Parietal lobe (tissue), 2 donors: ENCODE results near the gene TCIRG1.

- RAMPAGE, long total RNA = no peak
These were observed 21.5 kb downstream of the POLD4 start for GRCh38 chr11:67331635-67332391.

DNA sequence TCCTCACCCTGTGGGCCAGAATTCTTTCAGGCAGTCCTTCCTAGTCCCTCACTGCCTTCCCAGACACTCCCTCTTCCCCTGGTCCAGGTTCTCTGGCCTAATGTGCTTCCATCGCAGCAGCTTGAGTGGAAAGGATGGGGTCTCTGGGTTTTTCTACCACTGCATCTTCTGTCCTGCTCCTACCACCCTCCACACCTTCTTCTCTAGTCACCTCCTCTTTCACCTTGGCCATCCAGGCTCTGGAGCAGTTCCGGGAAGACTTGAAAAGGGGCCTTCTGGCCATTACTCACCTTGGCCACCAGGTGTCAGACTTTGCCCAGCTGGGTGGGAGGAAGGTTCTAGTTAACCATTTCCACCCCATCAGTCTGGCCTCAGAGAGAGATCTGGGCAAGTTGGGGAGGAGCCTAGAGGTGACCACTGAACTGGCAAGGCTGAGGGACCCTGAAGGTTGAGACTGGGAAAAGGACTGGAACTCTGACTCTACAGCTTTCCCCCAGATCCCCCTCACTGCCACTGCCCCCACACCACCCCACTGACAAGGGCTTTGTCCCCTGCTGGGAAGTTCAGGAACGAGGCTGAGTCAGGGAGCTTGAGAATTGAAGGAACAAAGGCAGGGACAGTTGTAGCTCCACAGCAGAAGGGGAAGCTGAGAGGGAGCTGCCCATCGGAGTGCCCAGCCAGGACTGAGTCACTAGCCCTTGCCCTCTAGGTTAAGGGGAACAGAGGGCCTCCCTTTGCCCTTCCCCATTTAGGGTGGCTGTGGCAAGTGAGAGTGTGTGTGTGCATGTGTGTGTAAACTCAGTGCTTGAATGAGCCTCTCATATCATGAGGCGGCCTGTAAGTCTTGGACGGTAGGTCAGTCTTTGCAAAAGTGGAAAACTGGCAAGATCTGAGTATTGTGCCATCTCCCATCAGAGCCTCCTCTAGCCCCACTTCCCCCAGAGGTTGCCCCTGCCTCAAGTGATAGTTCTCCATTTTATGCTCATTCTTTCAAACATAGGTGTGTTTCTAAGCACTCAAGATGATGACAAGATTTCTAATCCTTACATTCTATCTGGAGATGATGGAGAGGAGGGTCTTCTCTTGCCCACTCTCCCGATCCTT lies 3.7 kb upstream of the POLD4 start:
- RAMPAGE, long total RNA = no peak

GRCh38 chr11:67431115-67431775 lies 3.0 kb downstream of the RPS6KB2 start:
- RAMPAGE, long total RNA = no peak

GRCh38 chr11:67440421-67441569 lies 2.5 kb downstream of the CORO1B start:
- RAMPAGE, long total RNA = no peak

GRCh38 chr11:67502161-67502463 lies 3.1 kb downstream of the PITPNM1 start:
- RAMPAGE, long total RNA = no peak

DNA sequence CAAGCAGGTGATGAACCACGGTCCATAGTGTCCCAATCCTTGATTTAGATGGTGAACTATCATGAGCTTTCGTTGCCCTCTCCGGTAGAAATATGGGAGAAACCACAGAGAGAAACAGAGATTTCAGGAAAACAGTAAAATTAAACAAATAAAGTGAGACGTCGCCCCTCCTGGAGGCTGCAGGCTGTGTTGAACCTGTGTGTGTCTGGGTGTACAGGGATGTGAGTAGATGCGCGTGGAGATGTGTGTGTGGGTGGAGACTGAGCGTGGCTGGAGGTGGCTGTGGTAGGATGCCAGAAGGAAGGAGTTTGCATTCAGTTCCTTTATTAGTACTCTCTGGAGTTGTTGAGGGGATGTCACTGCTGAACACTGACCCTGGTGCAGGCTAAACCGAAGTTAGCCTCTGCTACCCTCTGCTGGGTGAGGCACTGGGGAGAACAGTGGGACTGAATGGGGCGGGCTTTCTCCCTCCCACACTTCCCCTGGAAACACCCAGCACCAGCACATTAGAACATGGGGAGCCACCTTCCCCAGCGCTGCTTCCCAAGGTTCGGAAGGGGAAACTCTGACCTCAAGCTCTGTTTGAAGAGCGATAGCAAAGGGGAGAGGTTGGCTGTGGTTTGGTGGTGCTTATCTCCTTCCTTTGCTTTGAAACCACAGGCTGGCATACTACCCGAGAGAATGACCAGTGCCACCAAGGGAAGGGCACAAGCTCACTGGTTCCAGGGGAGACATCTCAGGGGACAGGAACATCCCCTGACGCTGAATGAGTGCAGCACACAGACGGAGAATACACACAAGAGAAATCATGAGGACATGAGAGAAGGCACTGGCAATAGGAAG lies 4.2 kb upstream of the GSTP1 start:
- RAMPAGE, long total RNA = no peak

DNA sequence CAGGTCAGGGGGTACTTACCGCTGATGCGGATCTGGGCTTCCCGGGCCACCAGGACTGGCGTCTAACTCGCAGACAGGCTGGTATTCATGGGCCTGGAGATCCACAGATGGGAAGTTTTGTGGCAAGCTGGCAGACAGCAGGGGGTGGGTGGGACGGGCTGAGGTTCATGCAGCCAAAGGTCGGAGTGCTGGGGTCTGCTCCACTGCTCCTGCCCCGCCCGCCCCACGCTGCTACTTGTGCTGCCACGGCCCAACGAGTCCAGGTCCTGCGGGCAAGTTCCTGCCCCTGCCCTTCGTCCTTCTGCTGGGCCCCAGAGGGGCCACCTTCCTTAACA lies 3.1 kb downstream of the ACY3 start:
- RAMPAGE, long total RNA = no peak

GRCh38 chr11:67991683-67992080 lies 12.2 kb downstream of the UNC93B1 start:
- RAMPAGE, long total RNA = no peak

DNA sequence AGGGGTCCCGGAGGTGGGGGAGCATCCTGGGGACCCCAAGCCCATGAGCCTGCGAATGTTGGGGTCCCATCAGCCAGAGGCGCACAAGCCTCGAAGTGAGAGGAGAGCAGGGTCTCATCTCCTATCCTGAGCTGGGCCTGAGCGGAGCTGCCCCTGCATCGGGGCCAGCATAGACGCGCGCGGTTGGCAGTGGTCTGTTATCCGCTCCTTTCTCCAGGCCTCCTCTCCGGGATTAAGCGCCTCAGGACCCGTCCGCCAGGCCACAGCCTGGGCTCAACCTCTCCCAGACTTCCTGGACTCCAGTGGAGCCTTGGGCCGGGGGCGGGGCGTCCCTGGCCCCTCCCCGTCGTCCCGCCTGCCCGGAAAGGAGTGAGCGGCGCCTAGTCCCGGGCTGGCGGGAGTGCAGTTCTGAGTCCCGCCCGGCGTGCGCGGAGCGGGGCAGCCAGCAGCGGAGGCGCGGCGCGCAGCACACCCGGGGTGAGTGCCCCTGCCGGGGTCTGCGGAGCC lies at the start of gene TCIRG1:
Gene TCIRG1 (plus strand): TSS at position 383 of the 507 bp plus-strand sequence.
- RAMPAGE, long total RNA = no peak

DNA sequence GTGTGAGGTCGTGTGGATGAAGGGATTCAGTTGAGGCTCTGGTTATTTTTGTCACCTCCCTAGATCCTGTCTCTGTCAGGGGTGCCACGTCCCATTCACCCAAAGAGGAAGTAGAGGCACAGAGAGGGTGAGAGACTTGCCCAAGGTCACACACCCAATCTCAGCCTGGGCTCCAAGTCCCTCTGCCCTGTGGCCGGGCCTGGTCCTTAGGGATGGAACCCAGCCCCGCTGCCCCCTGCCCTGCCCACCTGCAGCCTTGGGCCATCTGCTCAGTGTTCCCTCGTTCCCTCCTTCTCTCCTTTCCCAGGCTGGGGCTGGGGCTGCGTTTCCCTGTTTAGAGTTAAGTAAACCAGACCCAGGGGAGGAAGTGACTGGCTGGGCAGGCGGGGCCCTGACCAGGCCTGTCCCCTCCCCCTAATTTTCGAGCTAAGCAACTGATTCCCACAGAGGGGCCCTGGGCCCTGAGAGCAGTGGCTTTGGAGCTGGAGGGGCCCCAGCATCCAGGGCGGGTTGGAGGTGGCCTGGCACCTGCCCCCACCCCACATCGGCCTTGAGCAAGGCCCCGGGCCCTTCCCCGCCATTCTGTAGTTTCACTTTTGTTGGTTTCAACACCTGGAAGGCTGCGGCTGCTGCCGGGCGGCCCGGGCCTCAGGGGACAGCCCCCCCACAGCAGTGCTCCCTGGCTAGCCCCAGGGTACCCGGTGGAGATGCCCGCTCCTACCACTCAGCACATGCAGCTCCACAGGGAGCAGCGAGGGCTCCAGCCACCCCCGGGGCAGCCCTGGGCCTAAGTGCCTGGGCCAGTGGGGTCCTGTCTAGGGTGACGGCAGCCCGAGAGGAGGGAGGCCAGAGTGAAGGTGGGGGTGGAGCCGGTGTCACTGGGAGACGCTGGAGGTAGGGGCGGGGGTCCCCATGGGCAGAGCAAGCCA lies 1.5 kb downstream of the TCIRG1 start:
- RAMPAGE, long total RNA = no peak

GRCh38 chr11:68138144-68138708 lies 17.0 kb upstream of the CHKA start:
- RAMPAGE, long total RNA = no peak

GRCh38 chr11:68170678-68171275 lies 42.3 kb downstream of the KMT5B start:
- RAMPAGE, long total RNA = no peak

DNA sequence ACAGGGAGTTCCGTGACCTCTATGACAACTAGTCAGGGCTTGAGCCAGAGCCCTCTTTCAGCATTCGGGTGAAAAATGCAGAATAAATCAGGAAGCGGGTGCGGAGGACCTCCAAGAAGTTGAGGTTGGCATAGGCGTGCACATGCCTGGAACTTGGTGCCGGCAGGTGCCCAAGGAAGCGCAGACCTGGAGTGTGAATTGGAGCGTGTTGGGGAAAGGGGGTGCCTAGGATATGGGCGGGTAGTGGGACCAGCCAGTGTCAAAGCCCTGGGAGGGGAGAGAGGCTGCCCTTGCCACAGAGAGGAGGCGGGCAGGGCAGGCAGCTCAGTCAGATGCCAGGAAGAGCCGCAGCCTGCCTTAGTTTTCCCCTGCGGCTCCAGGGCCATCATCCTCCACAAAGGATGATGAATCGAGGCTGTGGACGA lies 1.6 kb upstream of the KMT5B start:
- RAMPAGE, long total RNA = no peak

DNA sequence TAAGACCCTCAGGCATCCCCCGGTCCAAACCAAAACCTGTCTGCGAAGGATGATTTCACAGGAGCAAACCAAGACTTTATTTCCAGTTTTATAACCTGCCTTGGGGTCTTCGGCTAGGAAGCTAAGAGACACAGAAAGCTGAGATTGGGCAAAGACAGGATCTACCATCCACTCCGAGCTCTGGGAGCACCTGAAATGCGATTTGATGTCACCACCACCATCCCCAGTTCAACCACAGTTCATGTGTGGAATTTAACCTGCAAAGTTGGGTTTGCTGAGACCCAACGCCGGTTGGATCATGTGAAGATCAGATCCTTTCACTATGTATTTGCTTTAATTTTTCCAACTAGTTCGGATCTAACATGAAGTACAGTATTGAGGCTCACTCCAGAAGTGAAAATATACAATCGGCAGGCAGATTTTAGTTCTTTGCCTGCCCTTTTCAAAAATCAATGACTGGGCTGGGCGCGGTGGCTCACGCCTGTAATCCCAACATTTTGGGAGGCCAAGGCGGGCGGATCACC lies 1.3 kb upstream of the C11orf24 start:
- RAMPAGE, long total RNA = no peak

- RAMPAGE, long total RNA = no peak
These were observed 15.6 kb upstream of the LRP5 start for GRCh38 chr11:68296662-68297391.

DNA sequence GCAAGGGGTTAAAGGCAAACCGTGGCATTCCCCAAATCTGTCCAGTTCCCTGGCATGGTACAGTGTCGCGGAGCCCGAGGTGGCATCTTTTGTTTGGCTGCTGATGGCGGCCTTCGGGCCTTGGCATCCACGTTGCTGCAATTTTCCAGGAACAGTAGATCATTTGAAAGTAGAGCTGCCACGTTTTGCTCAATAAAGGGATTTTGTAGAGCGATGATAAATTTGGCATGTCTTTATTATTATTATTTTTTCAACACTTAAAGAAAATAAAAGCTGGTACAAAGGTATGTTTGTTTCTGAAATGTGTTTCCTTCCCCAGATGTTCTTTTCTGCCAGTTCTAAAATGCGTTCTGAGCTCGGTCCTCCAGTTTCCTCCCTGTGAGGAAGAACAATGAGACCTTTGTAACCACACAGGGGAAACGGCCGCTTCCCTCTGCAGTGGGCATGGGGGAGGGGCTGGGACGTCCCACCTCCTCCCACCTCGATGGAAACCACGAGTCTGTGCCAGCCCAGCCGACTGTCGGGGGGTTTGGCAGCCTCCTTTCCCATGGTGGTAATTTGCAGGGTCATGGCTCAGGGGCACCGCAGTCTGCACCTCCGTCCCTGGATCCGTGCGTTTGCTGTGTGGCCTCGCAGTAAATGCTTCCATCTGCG lies 15.8 kb downstream of the LRP5 start:
- RAMPAGE, long total RNA = no peak

- RAMPAGE, long total RNA = no peak
These were observed 62.3 kb upstream of the PPP6R3 start for GRCh38 chr11:68398032-68398822.

DNA sequence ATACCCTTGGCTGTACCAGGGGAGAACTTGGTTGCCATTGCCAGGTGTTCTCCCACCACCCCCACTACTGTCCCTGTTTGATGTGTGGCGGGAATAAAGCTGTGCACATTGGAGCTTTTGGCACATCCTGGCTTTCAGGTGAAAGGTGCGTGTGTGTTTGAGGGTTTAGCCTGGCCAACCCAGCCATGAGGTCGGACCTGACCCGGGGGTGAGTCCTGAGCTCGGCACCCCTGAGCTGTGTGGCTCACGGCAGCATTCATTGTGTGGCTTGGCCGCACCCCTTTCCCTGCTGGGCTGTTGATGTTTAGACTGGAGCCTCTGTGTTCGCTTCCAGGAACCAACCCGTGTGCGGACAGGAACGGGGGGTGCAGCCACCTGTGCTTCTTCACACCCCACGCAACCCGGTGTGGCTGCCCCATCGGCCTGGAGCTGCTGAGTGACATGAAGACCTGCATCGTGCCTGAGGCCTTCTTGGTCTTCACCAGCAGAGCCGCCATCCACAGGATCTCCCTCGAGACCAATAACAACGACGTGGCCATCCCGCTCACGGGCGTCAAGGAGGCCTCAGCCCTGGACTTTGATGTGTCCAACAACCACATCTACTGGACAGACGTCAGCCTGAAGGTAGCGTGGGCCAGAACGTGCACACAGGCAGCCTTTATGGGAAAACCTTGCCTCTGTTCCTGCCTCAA lies 54.2 kb upstream of the PPP6R3 start:
- RAMPAGE, long total RNA = no peak

- RAMPAGE, long total RNA = no peak
These were observed 457 bp upstream of the PPP6R3 start for GRCh38 chr11:68459935-68460654.

DNA sequence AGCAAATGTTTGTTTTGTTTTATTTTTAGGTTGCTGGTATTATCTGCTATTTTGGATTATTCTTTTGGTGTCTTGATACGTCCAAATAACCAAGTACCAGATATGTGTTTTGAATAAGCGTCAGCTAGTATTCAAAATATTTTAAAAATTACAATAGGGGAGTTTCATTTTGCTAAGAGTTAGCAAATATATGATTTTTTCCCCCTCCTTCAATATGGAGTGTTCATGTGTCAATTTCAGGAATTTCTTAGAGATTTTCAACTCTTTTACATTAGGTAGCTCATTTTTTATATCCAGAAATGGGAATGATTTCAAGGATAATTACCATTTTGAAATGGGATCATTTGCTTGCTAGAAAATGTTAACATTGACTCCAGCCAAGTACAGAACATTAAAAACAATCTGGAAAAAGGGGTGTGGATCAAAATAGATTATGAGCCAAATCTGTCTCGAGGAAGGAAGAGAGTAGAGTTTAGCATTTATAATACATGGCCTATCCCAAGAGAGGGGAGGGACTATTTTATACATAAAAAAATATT lies 20.1 kb downstream of the PPP6R3 start:
- RAMPAGE, long total RNA = no peak